ENCODE measurements around a stretch of chr2.

DNA sequence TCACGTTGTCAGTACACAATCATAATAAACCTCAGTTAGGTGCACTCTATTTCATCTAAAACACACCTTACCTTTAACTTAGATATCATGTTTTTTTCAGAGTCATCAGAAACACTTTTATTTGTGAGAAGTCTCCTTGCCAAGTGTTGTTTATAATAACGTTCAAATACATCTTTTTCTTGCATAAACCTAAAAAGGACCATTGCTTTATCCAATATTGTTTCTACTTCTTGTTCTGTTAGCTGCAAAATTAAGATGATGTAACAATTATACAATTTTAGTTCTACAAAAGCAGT, 81.6 kb downstream of the CUL3 start:
- PRO-cap, result no peak
- CAGE, long polyA plus RNA, result no peak

- PRO-cap, result no peak
- CAGE, long polyA plus RNA, result no peak
Measured at GRCh38 chr2:224519884-224520858, 65.0 kb downstream of the CUL3 start.

DNA sequence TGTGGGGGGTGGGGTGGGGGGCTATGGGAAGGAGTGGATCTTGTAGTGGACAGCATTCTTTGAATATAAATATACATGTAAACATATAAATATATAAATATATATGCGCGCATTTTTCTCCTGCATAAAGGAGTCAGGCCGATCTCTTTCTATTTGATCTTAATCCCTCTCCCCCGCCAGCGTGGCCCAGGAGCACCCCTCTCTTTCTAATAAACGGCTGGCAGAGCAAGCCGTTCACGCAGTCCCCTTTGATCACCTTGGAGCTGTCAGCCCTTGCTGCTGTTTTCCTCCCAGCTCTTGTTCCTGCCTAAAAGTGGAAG, 631.1 kb downstream of the NYAP2 start:
- PRO-cap, result no peak
- CAGE, long polyA plus RNA, result no peak

- PRO-cap, result no peak
- CAGE, long polyA plus RNA, result no peak
Measured at GRCh38 chr2:226483837-226484245, 315.8 kb downstream of the IRS1 start.

DNA sequence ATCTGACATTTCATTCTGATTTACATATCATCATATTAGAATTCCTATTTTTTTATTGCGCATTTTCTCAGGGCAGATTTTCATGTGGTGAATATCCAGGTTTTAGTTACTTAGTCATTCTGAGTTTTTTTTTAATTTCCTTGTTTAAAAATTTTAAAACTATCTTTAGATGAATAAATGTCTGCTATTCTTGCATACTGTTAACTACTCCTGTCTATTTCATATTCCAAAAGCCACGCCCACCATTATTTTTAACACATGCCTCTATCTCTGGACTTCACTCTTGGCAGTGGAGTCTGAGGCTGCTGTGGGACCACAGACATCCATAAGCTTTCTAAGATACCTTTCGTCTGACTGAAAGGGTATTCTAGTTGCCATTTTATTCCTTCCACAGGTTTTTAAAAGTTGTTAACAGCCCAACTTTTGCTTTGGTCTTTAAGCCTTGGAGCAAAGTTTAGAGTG, 164.4 kb downstream of the IRS1 start:
- PRO-cap, result no peak
- CAGE, long polyA plus RNA, result no peak

GRCh38 chr2:226721468-226722082, 78.0 kb downstream of the IRS1 start:
- PRO-cap, result no peak
- CAGE, long polyA plus RNA, result no peak

DNA sequence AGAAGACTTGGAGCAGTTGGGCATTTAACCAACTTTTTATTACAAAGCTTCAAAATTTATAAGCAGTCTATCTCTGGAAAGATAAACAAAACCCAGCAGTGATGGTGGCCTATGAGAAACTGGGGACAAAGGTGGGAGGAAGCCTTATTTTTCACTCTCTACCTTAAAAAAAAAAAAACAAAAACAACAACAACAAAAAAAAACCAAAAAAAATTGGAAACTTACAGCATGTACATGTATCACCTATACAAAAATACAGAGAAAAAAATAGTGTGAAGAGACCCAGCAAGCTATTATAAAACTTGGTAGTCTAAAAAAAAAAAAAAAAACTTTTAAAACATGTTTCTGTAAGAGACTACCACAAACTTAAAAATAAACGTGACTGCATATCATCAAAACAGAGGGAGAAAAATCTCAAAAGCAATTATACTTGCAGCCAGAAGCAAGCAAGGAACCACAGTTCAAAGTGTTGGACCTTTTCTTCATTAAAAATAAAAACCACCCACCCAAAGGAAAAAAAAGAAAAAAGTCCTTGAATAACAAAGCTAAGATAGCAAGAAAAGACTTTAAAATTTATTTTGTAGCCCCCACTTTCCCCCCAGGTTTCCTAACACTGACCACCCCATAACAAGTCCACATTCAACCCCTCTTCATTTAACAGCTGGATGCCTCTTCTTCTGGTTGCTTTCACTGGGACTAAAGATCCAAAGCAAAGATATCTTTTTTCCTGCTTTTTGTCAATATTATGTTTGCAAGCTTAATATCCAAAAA, 13.0 kb downstream of the IRS1 start:
- PRO-cap, result no peak
- CAGE, long polyA plus RNA, result no peak

- PRO-cap, result no peak
- CAGE, long polyA plus RNA, result no peak
Measured at GRCh38 chr2:226794117-226794359, 5.6 kb downstream of the IRS1 start.

GRCh38 chr2:226905553-226906970, 70.2 kb downstream of the RHBDD1 start:
- PRO-cap, result unidirectional peak, plus-strand start at chr2:226906048; bidirectional peak, plus-strand start at chr2:226906735, minus-strand start at chr2:226906533
- CAGE, long polyA plus RNA, result start-site peak on the plus strand at chr2:226906703-226906774, 268 and 408 reads in 2 replicates

DNA sequence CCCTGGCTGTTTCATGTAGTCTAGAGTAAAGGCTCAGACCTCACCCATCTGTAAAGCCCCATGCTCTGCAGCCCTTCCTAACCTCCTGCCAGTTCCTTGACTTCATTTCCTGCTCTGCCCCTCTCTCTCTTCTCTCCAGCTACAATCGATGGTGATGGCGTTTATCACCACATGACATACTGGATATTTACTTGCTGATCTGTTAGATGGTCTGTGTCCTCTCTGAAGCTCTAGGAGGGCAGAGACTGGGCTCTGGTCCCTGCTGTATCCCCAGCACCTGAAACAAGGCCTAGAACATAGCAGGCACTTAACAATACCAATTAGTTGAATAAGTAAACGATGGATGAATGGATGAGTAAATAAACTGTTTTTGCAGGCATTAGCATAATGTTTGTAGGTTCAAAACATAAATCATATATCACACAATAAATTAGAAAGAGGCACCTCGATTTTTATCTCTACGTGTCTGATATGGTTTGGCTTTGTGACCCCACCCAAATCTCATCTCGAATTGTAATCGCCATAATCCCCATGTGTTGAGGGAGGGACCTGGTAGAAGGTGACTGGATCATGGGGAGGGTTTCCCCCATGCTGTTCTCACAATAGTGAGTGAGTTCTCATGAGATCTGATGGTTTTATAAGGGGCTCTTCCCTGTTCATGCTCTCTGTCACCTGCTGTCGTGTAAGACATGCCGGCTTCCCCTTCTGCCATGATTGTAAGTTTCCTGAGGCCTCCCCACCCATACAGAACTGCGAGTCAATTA, 76.0 kb downstream of the COL4A4 start:
- PRO-cap, result no peak
- CAGE, long polyA plus RNA, result no peak

GRCh38 chr2:227180286-227180871, 16.0 kb downstream of the COL4A3 start:
- PRO-cap, result no peak
- CAGE, long polyA plus RNA, result no peak

- PRO-cap, result no peak
- CAGE, long polyA plus RNA, result no peak
Measured at GRCh38 chr2:227450929-227451203, 21.1 kb upstream of the AGFG1 start.

- PRO-cap, result no peak
- CAGE, long polyA plus RNA, result no peak
Measured at GRCh38 chr2:227554424-227555277, 44.0 kb upstream of the SCYGR2 start.

- PRO-cap, result no peak
- CAGE, long polyA plus RNA, result no peak
Measured at GRCh38 chr2:227557550-227558462, 40.9 kb upstream of the SCYGR2 start.

DNA sequence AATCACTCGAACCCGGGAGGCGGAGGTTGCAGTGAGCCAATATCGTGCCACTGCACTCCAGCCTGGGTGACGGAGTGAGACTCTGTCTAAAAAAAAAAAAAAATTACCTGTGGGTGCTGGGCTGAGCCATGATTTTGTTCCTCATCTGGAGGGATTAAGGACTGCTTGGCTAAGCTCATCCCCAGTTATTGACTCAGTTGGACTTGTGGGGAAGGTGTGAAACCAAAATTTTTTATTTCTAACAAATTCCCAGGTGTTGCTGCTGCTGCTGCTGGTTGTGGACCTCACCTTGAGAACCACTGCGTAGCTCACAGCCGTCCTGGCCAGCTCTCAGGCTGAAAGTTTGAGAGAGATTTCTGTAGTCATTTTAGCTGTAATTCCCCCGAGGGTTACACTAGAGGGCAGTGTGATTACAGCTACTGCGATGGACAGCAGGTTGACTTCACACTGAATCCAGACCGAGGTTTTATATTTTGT, 8.5 kb upstream of the SCYGR5 start:
- PRO-cap, result no peak
- CAGE, long polyA plus RNA, result no peak

GRCh38 chr2:227816499-227817083, 2.9 kb downstream of the CCL20 start:
- PRO-cap, result no peak
- CAGE, long polyA plus RNA, result no peak

GRCh38 chr2:227825995-227826603, 12.5 kb downstream of the CCL20 start:
- PRO-cap, result no peak
- CAGE, long polyA plus RNA, result no peak

DNA sequence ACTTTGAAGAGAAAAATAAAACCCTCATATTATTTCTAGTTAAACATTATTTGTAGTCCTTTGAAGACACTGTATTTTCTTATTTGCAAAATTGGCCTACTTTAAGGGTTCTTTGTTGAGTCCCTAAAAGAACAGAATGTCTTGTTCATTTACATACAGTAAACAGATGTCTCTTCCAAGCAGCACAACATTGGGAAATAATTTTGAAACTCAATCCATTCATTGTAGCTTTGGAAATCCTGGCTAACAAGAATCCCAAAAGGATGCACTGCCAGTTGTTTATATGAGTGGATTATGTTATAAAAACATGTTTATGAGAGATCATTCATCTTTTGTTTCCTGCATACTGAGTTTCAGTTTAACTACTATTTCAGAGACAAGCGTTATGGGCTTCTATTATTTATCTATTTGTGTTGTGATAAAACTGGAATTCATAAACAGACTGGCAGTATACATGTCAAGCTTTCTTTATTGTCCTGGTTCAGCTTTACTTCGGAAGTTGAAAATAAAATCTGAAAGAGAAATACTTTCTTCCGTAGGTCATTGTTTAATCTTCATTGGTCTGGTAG, 499.3 kb downstream of the PID1 start:
- PRO-cap, result no peak
- CAGE, long polyA plus RNA, result no peak

- PRO-cap, result no peak
- CAGE, long polyA plus RNA, result no peak
Measured at GRCh38 chr2:228838703-228839261, 432.3 kb downstream of the PID1 start.

GRCh38 chr2:229087567-229088526, 183.2 kb downstream of the PID1 start:
- PRO-cap, result no peak
- CAGE, long polyA plus RNA, result no peak